ENCODE measurements around a stretch of chr10.

DNA sequence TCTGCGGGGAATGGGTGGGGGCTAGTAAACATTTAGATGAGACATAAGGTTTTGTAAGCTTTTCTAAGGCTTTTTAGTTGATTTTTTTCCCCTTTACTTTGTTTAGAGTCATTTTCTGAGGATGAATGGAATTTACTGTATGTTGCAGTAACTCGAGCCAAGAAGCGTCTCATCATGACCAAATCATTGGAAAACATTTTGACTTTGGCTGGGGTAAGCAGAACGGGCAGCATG, 37.2 kb downstream of the FBH1 start:
- RRBS = no CpG with 5 or more reads among the region's 4 CpGs

GRCh38 chr10:5942457-5943138, 34.7 kb downstream of the IL15RA start:
- RRBS = no CpG with 5 or more reads among the region's 20 CpGs

- RRBS = no CpG with 5 or more reads among the region's 11 CpGs
Observed at GRCh38 chr10:5950273-5950864, 27.0 kb downstream of the IL15RA start.

DNA sequence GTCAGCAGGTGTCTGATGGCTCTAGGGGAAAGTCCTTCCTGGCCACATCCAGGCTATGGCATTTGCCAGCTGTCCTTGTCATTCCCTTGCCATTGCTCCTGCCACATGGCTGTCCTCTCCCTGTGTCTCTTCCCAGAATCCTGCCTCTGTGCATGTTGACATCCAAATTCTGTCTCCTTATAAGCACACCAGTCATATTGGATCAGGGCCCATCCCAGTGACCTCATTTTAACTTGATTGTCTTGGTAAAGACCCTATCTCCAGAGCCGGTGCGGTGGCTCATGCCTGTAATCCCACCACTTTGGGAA, 6.9 kb upstream of the IL15RA start:
- RRBS = no CpG with 5 or more reads among the region's 2 CpGs

GRCh38 chr10:6091492-6092193, 2.8 kb downstream of the RBM17 start:
- RRBS = no CpG with 5 or more reads among the region's 2 CpGs

DNA sequence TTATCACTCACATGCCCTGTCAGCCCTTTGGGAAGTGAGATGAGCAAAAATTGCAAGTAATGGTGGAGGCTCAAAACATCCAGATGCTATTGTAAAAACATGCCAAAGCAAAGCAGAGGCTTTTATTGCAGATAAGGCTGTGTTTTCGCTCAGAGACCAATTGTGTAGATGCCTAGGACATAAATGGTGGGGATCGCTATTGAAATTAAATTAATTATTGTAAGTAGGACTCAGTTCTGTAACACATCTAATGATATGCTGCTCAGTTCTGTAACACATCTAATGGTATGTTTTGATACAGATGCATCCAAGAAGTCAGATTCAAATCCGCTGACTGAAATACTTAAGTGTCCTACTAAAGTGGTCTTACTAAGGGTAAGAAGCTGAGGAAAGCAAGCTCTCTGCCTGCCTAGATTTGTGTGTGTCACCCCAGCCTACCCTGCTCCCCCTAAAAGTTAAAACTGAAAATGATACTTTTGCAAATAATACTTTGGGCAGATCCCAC, 24.4 kb downstream of the RBM17 start:
- RRBS = no CpG with 5 or more reads among the region's 3 CpGs

GRCh38 chr10:6162932-6163333, 39.8 kb upstream of the PFKFB3 start:
- RRBS = no CpG with 5 or more reads among the region's 7 CpGs

- RRBS = no CpG with 5 or more reads among the region's 3 CpGs
Observed at GRCh38 chr10:6163334-6163495, 39.5 kb upstream of the PFKFB3 start.

DNA sequence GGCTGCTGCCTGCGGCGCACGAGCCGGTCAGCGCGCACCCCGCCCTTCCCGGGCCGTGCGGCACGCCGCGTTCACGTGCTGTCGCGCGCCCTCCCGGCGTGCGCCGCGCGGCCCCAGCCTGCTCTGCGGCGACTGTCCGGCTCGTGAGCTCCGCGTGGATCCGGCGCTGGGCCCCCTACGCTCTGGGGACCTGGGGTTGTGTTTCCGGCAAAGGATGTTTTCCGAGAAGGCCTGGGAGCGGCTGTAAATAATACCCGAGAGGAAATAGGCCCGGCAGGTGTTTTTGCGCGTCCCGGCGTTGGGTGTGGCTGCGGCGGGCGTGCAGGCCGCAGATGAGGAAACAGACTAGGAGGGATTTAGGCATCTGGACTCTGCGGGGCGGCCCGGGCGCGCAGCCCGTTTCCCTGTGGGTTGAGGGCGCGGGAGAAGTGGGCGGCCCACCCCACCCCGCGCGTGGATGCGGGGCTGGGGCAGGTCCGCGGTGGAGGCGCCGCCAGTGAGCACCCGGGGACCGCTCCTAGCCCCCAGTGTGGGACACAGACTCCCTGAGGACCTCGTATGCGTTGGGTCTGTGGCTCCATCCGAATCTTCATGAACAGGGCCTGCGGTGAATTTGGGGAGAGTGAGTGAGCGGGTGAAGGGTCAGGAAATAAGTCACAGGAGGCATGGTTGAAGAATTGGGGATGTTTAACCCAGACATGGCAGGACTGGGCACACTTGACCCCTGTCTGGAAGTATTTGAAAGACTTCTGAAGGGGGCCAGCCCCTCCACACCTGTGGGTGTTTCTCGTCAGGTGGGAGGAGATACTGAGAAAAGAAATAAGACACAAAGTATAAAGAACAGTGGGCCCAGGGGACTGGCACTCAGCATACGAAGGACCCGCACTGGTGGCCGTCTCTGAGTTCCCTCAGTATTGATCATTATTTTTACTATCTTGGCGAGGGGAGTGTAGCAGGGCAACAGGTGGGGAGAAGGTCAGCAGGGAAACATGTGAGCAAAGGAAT, 38.7 kb upstream of the PFKFB3 start:
- RRBS = 2% methylated on average over 36 of the region's 74 CpGs

GRCh38 chr10:6251215-6251414, 48.4 kb downstream of the PFKFB3 start:
- RRBS = no CpG with 5 or more reads among the region's 2 CpGs

DNA sequence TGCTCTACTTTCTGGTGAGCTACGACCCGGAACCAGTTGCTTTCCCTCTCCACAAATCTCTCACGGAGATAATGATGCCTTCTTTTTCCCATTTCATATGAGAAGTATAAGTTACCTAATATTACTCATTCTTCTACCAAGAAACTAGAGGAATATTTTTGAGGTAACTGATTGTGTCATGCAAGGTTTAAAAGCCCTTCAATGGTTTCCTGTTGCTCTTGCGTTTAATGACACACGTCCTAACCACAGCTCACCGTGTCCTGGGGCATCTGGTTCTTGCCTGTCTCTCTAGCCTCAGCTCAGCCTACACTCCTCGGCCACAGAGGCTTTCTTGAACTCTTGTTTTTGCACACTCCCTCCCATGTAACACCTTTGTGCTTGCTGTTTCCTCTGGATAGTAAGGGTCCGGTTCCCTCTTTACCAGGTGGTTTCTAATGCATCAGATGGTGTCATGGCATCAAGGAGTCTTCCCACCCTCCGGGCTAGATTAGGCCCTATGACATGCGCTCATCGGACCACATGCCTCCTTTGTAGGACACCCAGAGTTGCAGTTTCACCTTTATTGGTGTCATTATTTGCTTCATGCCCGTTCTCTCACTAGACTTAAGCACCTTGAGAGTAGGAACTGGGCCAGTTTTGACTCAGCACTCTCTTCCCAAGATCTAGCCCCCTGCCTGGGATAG, 67.6 kb downstream of the PFKFB3 start:
- RRBS = no CpG with 5 or more reads among the region's 12 CpGs

DNA sequence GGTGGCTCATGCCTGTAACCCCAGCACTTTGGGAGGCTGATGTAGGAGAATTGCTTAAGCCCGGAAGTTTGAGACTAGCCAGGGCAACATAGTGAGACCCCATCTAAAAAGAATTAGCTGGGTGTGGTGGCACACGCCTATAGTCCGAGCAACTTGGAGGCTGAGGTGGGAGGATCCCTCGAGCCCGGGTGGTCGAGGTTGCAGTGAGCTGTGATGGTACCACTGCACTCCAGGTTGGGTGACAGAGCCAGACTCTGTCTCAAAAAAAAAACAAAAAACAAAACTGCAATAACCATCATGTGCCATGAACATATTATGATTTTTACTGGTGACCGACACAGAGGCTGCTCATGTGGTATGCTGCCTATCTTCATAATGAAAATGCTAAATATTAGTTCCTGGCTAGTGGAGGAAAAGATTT, 71.9 kb downstream of the PFKFB3 start:
- RRBS = no CpG with 5 or more reads among the region's 7 CpGs

GRCh38 chr10:6328285-6329251, 125.8 kb downstream of the PFKFB3 start:
- RRBS = no CpG with 5 or more reads among the region's 13 CpGs

DNA sequence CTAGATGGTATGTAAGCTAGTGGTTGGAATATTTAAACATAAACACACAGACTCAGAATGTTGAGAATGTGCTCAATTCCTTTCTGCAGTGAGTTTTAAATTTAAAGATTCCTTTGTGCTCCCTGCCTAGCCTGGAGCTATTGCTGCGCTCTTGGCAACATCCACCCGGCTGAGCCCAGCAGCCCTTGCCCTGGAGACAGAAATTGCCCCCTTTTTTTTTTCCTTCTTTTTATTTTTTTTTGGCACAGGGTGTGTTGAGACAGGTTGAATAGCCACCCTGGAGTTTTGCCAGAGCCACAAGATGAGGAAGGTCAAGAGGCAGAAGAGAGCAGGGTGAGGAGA, 180.8 kb downstream of the PRKCQ start:
- RRBS = no CpG with 5 or more reads among the region's 2 CpGs

- RRBS = no CpG with 5 or more reads among the region's 9 CpGs
Observed at GRCh38 chr10:6593091-6593752, 13.1 kb upstream of the PRKCQ start.

DNA sequence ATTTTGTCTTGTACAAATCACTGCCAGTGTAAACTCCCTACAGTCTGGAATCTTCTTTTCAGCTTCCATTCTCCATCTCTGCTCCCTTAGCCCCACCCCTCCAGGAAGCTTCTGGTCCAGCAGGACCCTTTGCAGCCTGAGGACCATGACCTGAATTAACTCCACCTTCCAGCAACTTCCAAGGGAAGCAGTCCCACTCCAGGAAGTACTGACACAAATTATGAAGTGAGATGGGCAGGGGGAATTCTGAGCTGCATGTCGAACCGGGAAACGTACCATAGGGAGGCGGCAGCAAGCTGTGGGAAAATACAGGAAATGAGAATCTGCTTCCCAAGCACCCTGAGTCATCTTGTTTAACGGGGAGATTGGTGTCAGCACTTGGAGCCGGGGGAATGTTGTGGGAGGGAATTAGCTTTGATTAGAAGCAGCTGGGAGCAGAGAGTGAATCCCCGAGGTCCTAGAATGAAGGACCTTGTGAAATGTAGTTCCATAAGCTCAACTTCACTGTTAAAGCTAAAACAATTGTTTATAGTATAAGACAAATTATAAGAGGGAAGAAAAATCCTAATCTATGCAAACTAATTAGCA, 141.3 kb upstream of the PRKCQ start:
- RRBS = 100% methylated on average over 3 of the region's 7 CpGs

- RRBS = no CpG with 5 or more reads among the region's 10 CpGs
Observed at GRCh38 chr10:6916840-6917588, 336.9 kb upstream of the PRKCQ start.

DNA sequence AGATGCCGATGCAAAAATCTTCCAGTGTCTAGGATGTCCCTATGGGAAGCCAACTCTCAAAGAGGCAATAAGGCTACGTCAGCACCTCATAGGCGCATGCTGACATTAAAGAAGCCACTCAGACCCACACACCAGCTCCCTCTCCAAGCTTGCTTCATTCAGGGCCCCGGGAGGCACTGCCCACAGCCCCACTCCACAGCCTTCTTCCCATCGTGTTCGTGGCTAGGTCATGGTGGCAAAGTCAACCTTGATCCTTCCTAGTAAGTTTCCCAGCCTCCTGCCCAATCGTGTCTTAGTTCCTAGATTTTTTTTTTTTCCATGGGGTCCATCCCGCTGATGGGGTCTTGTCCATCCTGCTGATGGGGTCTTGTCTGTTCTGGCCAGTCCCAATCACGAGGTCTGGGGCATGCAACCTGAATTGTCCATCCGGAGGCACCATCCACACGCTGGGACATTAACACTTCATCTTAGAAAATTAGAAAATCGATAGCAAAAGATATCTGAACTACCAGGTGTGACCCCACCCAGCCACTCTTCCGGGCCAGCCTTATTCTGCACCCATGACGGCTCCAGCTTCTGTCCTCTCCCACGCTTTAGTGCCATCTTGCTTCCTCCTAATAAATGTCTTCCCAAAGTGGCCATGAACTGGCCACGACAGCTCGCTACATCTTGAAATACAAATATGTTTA, 60.8 kb downstream of the SFMBT2 start:
- RRBS = 99% methylated on average over 3 of the region's 17 CpGs

DNA sequence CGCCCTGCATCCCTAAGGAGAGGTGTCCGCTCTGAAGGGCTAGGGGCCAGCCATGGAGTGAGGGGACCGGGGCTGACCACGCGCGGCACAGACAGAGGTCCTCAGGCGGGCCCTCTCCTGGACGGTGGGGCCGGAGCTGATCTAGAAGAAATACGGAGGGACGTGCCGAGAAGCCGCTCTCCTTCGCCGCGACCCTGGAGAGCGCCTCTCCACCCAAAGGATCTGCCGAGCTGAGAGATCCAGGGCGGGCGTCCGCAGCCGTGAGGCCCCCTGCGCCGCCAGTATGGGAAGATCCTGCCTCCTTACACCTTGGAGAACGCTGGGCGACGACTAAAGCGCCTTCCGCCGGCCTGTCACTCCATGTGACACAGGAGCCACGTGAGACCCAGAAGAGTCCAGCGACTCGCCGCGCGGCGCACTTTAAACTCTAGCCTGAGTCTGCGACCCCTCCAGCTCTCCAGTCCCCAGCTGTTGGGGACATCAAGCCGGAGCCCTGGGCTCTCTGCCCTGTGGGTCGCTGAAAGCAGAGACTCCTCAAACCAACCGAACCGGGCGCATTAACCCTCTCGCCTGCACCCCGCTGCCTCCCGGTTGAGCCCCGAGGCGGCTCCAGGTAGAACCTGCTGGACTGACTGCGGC, 1.5 kb upstream of the SFMBT2 start:
- RRBS = 55% methylated on average over 16 of the region's 49 CpGs

DNA sequence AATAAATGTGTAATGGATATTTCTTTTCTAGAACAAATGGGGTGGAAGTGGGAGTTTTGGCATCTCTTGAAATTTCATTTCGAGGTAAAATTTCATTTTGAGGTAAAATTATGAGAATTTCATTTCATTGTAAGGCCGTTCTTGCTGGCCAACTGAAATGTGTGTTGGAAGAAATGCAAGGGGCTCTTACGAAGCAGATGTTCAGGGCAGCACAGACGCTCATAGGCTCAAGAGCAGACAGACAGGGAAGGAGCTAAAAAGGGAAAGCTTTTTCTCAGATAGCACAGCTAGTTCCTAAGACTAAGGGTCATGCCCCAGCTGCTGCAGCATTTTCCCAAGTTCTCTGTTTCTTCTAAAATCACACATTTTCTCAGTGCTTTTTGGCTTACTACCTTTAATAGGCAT, 65.1 kb upstream of the SFMBT2 start:
- RRBS = no CpG with 5 or more reads among the region's 4 CpGs

Data from HL-60 (cell line).